ENCODE data around the gene SGSH.

GRCh38 chr17:79033808-79034592, 10.0 kb downstream of the C1QTNF1 start:
- PRO-cap: no peak

DNA sequence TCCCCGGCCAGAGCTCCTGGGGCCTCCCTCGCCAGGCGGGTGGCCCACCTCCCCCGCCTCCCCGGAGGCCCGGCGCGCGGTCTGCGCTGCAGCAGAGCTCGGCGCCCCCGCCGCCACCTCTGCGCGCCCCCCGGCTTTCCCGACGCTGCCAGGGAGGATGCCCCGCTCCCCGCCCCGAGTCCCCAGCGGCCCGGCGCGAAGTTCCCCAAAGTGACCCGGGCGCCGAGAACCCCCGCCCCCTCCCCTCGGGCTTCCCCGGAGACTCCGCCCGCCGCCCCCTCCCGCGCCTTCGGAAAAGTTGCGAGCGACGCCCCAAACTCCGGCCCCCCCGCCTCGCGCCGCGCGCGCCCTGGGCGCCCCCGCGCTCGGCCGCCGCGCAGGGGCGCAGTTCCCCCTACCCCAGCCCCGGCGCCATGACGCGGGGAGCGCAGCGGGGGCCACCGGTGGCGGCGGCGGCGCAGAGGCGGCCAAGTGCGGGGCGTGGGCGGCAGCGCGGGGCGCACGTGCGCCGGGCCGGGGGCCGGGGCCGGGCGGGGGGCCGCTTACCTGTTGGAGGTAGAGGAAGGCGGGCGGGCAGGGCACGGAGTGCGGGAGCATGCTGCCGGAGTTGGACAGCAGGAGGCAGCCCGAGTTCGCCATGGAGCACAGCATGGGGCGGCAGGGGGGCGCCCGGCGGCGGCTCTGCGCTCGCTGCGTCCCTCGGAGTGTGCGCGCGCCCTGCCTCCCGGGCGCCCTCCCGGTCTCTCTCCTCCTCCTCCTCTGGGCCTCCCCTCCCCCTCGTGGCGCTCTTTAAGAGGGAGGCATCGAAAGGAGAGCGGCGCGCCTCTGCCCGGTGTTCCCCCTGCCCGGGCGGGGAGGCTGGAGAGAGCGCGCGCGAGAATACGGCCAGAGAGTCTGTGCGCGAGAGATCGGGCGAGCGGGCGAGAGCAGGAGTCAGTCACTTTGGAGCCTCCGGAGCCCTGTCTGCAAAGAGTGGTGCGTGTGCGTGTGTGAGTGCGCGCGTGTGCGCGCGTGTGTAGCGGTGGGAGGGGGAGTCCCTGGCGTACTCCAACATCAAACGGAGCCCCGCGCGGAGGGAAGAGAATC, 108.4 kb downstream of the ENGASE start:
- PRO-cap: no peak

- PRO-cap: no peak
These were observed 265.9 kb downstream of the ENGASE start for GRCh38 chr17:79340336-79341194.

GRCh38 chr17:79618281-79618703, 7.4 kb upstream of the RBFOX3 start:
- PRO-cap: no peak

- PRO-cap: no peak
These were observed 9.7 kb downstream of the ENPP7 start for GRCh38 chr17:79740388-79740879.

DNA sequence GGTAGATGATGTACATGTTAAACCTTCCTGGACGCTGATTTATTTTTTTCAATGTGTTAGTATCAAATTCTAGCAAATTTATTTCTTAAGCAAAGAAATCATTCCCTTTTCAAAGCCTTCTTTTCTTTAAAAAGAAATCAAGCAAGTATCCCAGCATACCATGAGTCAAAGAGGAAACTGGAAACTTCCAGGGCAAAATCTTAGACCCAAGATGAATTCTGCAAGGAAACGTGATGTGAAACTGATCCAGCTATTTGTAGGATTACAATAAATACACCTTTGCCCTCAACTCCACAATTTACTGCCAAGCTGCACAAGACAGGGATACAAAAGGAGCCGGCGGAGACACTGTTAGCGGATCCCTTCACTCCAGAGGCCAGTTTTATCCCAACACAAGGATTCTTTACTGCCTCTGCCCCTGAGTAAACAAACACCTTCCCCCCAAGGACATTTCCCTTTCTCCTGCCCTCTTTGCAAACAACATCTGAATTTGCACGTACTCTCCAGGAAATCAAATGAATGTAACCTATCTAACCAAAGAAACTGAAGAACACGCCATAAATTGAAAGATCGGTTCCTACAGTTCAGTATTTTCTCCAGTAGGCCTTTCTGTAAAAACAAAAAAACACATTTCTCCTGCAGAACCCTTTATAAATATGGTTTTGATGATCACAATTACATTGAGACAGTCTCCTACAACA, 1.6 kb upstream of the CBX2 start:
- PRO-cap: no peak

GRCh38 chr17:79802577-79803483, 6.0 kb upstream of the CBX8 start:
- PRO-cap: no peak

DNA sequence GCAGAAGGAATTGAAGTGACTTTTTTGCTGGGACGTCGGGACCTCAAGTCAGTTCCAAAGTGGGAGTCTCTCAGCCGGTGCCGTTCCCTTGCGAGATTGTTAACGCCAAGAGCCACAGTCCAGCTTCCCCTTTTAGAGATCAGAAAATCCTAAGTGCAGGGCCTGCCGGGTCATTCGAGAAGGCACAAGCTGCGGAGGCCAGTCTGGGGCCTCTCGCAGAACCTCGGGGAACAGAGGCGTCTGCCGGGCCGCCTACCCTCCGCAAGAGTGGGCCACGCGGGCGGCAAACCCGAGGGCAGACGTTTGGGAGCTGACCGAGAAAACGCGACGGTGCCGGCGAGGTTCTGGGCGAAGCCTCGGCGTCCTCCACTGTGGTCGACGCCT, 6.9 kb upstream of the CBX8 start:
- PRO-cap: no peak

- PRO-cap: no peak
These were observed 1.4 kb downstream of the CBX4 start for GRCh38 chr17:79837884-79838120.

DNA sequence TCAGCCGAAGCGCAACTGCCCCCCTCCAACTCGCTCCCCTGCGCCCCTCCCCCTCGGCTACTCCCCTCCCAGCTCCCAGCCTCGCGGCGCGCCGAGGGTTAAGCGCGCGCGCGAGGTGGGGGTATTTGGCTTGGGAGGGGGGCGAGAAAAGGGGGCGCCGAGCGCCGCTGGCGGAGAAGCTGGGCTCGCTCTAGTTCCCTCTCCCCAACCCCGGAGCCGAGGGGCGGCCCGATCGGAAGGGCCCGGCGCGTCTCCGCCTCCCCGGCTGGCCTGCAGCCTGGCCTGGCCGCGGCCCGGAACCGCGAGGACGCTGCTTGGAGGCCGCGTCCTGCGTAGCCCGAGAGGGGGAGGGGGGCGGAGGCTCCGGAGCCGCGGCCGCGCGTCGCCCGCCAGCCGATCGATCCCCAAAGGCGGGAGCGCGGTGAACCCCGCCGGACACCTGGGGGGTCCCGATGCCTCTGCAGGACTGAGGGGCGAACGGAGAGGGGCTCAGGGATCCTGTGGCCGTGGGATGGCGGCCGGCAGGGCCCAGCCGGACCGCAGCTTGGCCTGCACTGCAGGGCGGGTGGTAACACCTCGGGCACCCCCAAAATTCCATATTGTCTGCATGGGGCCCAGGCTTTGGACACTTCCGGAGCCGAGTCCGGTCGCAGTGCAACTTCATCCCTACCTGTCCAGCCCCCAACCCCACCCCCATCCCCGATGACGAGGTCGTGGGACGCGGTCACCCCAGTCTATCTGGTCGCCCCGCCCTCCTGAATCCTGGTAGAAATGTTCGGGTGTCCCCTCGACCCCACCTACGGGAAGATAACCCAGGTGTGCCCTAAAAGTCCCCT, 4.9 kb upstream of the CBX4 start:
- PRO-cap: bidirectional peak, plus-strand start at position 351 of the sequence, minus-strand start at position 279 of the sequence

DNA sequence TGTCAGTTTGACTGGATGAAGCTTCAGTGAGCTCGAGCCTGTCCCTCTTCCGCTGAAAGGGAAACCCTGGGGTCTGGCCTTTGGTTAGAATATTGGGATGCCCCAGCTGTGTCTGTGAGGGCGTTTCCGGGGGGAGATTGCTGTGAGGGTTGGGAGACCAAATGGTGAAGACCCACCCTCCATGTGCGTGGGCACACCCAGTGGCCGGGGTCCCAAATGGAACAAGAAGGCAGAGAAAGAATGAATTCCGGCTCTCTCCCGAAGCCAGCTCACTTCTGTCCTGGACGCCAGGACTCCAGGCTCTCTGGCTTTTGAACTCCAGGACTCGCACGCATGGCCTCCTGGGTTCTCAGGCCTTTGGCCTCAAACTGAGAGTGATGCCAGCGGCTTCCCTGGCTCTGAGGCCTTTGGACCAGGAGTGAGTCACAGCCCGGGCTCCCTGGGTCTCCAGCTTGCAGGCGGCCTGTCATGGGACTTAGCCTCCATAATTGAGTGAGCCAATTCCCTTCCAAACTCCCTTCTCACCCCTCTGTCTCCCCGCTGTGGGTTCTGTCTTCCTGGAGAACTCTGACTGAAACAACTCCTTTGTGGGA, 49.6 kb upstream of the CBX4 start:
- PRO-cap: no peak

GRCh38 chr17:79948870-79949657, 86.6 kb downstream of the TBC1D16 start:
- PRO-cap: no peak

DNA sequence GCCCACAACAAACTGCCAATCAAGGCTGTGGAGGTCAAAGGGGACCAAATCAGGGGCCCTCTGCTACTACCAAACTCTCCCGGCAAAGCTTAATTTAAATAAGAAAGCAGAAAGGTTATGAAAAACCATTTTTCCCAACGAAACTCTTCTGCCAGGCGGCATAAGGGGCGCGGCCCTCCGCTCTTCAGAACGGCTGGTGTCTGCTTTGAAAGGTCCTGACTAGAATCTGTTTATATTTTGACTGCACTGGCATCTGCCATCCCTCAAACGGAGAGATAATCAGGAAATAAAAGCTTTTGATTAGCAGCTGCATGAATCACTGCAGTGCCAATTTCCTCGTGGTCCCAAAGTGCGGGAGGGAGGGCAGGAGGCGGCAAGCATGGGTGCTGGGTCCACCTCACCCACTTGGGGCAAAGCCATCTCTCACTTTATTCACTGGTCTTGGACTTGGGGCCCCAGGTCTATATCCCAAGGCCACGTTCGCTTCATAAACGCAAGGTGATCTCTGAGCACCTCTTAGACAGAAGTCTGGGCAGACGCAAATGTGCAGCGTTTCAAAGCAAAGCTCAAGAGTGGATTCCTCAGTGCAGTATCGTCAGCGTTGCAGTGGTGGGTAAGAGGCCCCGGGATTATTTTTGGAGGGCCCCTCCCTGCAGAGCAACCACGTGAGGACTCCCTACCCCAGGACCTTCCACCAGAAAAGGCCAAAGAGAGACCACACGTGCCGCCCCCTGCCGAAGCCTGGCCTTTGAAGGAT, 49.7 kb downstream of the TBC1D16 start:
- PRO-cap: no peak

DNA sequence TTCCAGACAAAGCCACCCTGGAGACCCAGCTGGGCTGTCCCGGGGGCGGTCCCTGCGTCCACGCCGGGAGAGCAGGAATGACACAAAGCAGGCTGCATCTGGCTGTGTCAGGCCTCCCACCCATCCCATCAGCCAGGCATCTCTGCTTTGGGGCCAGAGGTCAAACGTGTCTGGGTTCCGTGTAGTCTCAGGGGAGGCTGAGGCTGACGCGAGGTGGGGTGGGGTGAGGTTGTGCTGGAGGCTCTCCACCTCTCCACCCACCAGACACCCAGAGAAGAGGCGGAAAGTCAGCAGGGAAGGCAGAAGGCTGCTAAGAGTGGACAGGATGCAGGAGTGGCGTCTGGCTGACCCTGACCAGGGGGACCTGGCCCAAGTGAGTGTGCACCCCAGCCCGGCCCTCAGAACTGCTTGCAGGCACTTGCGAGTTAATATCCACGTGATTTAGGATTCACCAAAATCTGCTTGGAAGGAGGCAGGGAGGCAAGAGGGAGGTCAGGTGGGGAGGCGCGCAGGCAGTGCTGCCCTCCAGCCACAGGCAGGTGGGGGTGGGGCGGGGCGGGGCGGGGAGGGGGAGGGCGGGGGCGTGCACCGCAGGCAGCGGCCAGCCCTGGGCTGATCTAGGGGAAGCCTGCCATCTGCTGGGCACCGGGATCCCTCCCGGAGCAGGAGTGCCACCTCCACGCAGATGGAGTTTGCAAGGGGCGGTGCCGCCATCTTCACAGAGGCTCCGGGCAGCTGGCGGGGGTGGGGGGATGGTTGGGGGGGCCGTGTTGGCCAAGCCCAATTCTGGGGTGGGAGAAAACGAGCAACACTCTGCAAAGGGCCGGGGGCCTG, 44.3 kb downstream of the TBC1D16 start:
- PRO-cap: unidirectional peak, plus-strand start at position 684 of the sequence

- PRO-cap: no peak
These were observed 3.1 kb downstream of the GAA start for GRCh38 chr17:80104268-80105059.

GRCh38 chr17:80187474-80188165, 17.8 kb downstream of the CARD14 start:
- PRO-cap: no peak

GRCh38 chr17:80220033-80220591, at the start of gene SGSH:
Gene SGSH (minus strand): TSS chr17:80220333.
- PRO-cap: bidirectional peak, plus-strand start at chr17:80220270, minus-strand start at chr17:80220275; bidirectional peak, plus-strand start at chr17:80220427, minus-strand start at chr17:80220333

GRCh38 chr17:80257252-80257848, 3.3 kb upstream of the RNF213 start:
- PRO-cap: no peak

DNA sequence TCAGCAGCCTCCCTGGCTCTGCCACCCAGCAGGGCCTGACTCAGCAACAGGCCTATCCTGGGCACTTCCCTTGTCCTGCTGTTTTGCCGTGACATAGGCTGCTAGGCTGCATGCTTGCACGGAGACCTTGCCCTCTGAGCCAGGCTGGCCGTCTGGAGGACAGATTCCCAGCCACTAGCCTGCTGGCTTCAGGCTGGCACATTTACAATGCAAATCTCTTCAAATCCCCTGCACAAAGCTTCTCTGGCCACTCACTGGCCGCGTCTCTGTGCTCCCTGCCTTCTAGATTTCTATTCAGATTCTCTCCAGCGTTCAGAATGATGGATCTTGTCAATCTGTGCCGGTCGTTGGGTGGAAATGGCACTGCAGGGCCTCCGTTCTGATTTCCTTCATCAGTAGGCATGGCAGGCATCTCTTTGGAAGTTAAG, 9.6 kb downstream of the RNF213 start:
- PRO-cap: no peak

DNA sequence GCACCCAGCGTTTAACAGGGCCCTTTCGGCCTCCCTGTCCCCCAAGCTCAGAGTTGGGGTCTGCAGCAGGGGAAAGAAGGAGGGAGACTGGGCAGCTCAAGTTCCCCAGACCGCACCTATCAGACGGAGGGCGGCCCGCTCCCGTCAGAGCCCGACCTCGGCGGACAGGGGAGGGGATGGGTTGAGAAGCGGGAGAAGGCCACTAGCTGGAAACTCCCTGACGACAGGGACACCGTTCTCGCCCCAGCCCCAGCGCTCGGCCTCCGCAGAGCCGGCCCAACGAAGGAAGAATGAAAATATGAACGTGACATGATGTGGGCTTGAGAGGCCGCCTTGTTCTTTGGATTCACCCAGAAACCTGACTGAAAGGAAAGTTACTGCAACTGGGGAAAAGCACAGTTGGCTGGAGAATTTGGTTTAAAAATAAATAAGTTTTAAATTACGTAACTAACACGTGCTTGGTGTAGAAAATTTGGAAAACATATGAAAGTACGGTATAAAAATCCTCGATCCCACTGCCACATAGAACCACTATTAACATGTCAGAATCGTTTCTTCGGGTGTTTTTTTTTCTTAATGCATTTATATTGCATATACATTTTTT, 21.1 kb downstream of the NPTX1 start:
- PRO-cap: bidirectional peak, plus-strand start at position 205 of the sequence, minus-strand start at position 89 of the sequence; unidirectional peak, minus-strand start at position 364 of the sequence

Data from right common carotid artery plus branches (tissue), 1 donor.